Aortic smooth muscle cell (primary cell): ENCODE measurements around the genes DMWD and IRF2BP1.

- RRBS: no CpG with 5 or more reads among the region's 4 CpGs
Observed at GRCh38 chr19:45074772-45075050, 1.6 kb downstream of the ZNF296 start.

GRCh38 chr19:45100752-45101409 lies 7.9 kb downstream of the PPP1R37 start:
- RRBS: no CpG with 5 or more reads among the region's 10 CpGs

- RRBS: 4% methylated on average over 38 of the region's 66 CpGs
Observed at GRCh38 chr19:45234457-45235013, 10.7 kb downstream of the EXOC3L2 start.

- RRBS: no CpG with 5 or more reads among the region's 12 CpGs
Observed at GRCh38 chr19:45321566-45322143, 1.0 kb downstream of the CKM start.

DNA sequence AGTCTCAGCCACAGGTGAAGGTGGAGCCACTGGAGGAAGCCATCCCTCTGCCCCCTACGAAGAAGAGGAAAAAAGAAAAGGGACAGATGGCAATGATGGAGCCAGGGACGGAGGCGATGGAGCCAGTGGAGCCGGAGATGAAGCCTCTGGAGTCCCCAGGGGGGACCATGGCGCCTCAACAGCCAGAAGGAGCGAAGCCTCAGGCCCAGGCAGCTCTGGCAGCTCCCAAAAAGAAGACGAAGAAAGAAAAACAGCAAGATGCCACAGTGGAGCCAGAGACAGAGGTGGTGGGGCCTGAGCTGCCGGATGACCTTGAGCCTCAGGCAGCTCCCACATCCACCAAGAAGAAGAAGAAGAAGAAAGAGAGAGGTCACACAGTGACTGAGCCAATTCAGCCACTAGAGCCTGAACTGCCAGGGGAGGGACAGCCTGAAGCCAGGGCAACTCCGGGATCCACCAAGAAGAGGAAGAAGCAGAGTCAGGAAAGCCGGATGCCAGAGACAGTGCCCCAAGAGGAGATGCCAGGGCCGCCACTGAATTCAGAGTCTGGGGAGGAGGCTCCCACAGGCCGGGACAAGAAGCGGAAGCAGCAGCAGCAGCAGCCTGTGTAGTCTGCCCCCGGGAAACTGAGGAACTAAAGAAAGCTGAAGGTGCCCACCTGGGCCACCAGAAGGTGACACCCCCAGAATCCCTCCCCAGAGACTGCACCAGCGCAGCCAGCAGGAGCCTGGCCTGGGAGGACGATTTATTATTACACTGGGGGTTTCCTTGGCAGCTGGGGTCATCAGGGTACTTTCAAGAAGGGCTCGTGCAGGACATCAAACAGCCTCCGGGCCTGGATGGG lies 2.7 kb downstream of the POLR1G start:
- RRBS: 86% methylated on average over 4 of the region's 18 CpGs

DNA sequence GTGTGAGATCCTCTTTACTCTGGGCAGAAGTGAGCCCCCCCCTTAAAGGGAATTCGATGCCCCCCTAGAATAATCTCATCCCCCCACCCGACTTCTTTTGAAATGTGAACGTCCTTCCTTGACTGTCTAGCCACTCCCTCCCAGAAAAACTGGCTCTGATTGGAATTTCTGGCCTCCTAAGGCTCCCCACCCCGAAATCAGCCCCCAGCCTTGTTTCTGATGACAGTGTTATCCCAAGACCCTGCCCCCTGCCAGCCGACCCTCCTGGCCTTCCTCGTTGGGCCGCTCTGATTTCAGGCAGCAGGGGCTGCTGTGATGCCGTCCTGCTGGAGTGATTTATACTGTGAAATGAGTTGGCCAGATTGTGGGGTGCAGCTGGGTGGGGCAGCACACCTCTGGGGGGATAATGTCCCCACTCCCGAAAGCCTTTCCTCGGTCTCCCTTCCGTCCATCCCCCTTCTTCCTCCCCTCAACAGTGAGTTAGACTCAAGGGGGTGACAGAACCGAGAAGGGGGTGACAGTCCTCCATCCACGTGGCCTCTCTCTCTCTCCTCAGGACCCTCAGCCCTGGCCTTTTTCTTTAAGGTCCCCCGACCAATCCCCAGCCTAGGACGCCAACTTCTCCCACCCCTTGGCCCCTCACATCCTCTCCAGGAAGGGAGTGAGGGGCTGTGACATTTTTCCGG lies 5.9 kb downstream of the FOSB start:
- RRBS: no CpG with 5 or more reads among the region's 16 CpGs

DNA sequence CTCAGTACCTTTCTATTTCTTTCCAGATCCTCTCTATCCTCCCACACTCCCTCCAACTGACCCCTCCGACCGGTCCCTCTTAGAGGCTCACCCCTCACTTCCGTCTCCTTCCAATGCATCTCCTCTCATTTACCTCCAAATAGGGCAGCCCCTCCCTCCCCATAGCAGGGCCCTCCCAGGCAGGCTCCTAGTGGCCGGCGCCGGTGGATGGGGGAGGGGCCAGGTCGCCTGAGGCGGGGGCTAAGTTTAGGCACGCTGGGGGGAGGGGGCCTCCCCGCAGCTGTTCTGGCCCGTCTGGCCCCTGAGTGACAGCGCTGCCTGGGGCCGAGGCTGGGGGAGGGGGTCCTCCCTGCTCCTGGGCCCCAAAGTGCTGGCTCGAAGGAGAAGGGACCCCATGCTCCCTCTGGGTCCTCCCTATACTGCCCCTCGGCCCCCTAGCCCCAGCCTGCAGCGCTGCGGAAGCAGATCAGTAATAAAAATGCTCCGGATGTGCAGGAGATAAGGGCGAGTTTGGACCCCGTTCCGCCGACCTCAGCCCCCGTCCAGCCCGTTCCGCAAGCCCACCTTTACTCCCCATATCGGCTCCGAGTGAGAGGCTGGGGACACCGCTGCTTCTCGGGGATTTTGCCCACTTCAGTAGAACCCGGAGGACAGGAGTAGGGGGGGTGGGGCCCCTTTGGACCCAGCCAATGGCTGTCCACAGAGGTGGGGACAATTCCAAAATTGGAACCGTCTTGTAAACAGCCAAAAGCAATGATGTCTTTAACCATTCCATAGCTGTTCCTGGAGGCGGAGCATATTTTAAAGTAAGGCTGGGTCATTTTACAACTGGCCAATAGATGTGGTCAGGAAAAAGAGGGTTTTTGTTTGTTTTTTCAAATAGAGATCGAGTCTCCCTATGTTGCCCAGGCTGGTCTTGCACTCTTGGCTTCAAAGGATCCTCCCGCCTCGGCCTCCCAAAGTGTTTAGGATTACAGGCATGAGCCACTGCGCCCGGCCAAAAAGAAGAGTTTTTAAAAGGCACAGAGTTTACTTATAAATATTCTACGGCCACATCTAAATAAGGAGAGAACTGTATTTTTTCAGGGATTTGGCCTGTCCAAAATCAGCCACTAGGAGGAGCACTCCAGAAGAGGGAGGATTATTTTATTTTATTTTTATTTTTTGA lies 3.9 kb downstream of the RTN2 start:
- RRBS: no CpG with 5 or more reads among the region's 38 CpGs

DNA sequence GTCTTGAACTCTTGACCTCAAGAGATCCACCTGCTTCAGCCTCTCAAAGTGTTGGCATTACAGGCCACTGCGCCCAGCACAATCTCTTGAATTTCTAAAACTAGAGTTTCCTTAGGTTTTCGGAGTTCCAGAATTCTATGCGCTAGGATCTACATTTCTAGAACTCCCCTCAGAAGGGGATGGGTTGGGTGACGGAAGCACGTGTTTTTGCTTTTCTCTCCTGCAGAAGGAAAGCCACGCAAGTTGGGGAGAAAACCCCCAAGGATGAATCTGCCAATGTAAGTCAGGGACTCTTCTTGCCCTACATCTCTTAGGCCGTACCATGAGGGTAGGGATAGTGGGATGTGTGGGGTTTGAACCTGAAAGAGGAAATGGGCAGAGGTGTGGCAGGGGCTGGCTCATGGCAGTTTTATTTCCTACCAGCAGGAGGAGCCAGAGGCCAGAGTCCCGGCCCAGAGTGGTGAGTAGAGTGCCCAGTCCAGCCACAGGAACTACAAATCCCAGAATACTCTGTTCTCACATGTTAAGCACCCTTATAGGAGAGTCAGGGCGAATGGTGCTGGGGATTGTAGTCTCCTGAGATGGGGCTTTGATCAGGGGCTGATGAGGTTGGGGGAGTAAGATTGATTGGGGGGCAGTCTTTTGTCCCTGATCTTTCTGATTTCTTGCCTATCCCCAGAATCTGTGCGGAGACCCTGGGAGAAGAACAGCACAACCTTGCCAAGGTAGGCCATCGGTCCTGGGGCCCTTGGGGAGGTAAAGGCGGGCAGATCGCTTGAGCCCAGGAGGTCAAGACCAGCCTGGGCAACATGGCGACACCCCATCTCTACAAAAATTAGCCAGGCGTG lies 16.4 kb downstream of the VASP start:
- RRBS: no CpG with 5 or more reads among the region's 15 CpGs

DNA sequence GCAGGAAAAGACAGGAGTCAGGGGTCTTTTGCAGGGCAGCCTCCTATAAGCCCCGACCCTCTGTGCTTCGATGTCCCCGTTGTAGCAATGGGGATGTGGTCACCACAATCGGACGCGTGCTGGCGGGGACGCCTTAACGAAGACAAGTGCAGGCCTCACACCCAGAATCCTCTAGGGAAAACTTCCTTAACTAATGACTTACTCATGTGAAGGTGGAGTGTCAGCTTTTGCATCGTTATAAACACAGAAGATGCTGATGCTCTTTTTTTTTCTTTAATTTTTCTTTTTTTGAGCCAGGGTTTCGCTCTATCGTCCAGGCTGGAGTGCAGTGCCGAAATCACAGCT lies 22.2 kb downstream of the VASP start:
- RRBS: no CpG with 5 or more reads among the region's 13 CpGs

DNA sequence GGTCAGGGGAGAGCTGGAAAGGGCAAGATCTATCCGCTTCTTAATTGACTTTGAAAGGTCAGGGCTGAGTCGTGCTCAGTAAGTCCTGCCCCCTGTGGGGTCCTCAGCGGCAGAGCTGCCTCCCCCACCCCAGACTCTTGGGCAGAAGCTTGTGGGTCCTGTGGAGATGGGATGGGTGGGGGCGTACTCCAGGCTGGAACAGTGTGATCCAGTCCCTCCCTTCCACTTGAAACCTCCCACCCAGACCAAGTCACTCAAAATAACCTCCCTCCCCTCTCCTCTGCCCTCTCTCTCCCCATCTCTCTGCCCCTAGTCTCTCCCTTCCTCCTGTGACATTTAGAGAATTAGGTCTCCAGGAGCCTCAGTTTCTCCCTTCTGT lies 4.2 kb downstream of the GPR4 start:
- RRBS: no CpG with 5 or more reads among the region's 4 CpGs

- RRBS: no CpG with 5 or more reads among the region's 25 CpGs
Observed at GRCh38 chr19:45600812-45601992, 810 bp downstream of the GPR4 start.

- RRBS: no CpG with 5 or more reads among the region's 20 CpGs
Observed at GRCh38 chr19:45642898-45643413, 3.8 kb upstream of the EML2 start.

DNA sequence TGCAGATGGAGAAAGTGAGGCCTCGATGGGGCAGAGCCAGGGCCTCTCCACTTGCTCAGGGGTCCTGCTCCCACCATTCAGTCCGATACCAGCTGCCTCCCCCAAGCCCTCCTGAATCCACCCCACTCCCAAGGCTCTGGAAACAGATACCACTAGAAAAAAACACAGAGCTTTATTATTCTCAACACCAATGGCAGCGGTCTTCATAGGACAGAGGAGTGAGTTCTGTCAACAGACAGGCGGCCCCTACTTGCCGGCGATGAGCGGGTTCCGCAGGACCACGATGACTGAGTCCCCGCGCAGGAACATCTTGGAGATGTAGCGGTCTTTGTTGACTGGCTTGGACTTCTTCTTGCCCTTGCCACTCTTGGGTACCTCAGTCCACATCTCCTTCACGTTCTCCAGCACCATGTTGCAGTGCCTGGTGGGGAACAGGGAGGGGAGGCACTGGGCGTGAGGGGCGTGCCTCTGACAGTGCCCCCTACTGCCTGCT lies 4.4 kb downstream of the SNRPD2 start:
- RRBS: no CpG with 5 or more reads among the region's 15 CpGs

- RRBS: no CpG with 5 or more reads among the region's 25 CpGs
Observed at GRCh38 chr19:45763911-45764649, 5.0 kb downstream of the SIX5 start.

DNA sequence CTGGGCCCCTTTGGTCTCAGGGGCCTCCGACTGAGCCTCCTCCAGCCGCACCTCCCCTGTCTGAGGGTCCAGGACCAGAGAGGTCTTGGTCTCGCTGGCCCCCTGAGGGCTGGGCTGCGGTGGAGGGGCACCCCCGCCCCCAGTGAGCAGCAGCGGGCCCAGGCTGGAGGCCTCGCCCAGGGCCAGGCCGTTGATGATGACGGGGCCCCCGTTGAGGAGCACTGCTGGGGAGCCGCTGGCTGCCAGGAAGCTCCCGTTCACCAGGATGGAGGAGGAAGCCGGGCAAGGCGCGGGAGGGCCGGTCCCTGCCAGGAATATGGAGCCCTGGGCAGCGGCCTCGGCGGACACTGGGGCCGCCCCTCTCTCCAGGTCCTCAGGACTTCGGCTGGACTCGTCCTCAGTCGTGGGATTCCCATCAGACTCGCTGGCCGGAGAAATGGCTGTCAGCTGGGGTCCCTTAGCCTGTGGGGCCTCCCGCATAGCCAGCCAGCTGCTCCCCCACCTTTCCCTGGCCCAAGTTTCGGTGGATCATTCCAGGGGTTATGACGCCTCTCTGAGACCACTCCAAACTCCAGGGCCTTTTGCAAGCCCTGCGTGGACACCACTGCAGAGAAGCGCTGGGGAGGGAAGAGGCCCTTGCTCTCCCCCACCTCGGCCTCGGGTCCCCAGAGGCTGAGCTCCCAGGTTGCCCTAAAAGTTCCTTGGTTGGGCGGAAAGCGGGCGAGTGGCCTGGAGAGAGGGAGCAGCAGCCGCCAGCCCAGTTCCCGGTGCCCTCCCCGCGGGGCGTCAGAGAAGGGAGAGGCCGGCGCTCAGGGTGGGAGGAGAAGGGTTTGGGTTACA lies 2.1 kb downstream of the SIX5 start:
- RRBS: 0% methylated on average over 1 of the region's 42 CpGs

DNA sequence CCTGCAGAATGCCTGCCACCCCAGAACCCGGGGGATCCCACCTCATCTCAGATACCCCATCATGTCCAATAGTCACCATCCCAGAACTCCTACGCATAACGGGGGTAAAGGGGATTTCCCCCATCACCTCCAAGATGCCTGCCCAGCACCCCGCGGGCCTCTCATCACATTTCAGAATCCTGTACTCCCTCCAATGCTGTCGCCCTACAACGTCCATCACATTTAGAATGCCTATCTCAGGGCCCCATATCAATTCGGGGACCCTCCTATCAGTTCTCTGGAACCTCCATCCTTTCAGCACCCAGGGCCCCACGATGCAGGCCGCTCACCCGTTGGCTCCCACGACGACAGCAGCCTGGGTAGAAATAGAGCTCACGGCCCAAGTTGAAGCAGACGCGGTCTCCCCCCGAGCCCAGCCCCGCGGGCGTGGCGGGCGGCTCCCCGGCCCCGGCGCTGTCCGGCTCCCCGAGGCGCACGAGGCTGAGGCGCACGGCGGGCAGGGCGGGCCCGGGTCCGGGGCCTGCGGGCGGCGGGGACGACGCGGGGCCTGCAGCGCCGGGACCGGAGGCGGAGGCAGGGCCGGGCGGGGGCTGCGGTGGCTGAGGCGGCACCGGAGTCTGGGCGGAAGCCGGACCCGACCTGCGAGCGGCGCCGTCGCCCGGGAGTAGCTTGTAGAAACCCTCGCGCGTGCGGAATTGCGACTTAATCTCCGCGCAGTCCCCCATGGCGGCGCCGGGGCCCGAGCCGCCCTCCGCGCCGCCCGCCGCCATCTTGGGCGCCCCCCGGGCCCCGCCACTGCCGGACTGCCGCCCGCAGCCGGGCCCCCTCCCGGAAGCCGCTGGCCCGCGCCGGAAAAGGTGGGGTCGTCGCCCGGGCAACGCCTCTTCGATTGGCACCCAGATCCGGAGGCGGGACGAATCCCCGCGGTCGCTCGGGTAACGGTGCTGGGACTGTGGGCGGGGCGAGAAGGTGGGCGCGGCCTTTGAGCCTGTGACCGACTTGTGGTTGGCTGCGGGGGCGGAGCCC lies at the start of gene DMWD:
Gene DMWD, minus strand, starts transcription at position 859 of the 1,026 bp plus-strand sequence.
- RRBS: 2% methylated on average over 37 of the region's 108 CpGs

GRCh38 chr19:45815768-45816235 lies 694 bp upstream of the RSPH6A start:
- RRBS: 44% methylated on average over 13 of the region's 24 CpGs

- RRBS: no CpG with 5 or more reads among the region's 36 CpGs
Observed at GRCh38 chr19:45816453-45817616, 1.7 kb upstream of the RSPH6A start.

DNA sequence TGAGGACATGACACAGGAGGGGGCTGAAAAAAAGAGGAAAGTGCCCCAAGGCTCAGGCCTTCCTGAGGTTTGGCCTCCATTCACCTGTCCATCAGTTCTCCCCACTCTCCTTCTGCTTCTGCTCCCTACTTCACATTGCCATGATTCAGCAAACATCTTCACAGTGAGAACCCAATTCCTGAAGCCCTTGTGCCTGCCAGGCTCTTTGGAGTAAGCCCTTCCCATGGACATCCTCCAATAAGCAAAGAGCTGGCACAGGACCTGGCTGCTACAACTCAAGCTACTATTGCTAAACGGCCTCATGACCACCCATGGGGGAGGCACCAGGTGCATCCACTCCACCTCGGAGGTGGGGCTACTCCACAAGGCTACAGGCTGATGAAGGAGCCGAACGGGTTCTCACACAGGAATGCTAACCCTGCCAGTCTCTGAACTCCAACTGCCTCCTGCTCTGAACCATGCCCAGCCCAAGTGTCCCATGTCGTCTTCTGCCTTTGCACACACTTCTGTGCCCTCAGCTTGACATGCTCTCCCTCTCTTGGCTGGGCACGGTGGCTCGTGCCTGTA lies 10.0 kb downstream of the SYMPK start:
- RRBS: no CpG with 5 or more reads among the region's 7 CpGs

DNA sequence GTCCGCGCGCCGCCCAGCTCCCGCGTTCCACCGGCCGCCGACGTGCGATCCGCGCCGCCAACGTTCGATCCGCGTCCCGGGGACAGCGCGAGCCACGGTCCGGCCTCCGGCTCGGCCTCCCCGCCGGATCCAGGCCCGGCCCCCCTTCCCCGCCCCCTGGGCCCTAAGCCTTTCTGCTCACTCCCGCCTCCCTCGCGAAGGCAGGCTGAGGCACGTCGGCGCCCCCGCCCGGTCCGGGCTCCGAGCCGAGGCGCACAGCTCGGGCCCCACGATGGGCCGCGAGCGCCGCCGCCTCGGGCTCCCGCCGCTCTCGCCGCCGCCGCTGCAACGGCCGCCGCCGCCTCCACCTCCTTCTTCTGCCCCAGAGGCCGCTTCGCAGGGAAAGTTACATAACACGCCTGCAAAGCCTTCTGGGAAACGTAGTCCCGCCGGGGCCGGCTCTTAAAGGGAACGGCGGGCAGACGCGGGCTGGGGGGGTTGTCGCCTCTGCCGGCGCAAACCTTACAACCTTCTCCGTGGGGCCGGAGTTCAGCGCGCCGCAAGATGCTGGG lies at the start of gene IRF2BP1:
Gene IRF2BP1, minus strand, starts transcription at position 360 of the 551 bp plus-strand sequence.
- RRBS: 2% methylated on average over 24 of the region's 78 CpGs